Pericardium fibroblast (primary cell): ENCODE measurements around a stretch of chr11.

GRCh38 chr11:581371-582084 is 5.3 kb downstream of the PHRF1 start:
- RAMPAGE, long total RNA = no peak

DNA sequence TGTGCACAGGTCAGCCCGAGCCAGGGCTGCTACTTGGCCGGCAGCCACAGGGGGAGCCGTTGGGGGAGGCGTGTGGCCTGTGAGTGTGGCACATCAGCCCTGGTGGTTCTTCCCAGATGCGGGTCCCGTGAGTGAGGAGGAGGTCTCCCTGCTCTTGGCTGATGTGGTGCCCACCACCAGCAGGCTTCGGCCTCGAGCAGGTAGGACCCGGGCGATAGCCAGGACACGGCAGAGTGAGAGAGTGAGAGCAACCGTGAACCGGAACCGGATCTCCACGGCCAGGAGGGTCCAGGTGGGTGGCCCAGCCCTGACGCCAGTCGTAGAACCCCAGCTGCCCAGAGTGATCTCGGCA is 18.5 kb downstream of the IRF7 start:
- RAMPAGE, long total RNA = no peak

DNA sequence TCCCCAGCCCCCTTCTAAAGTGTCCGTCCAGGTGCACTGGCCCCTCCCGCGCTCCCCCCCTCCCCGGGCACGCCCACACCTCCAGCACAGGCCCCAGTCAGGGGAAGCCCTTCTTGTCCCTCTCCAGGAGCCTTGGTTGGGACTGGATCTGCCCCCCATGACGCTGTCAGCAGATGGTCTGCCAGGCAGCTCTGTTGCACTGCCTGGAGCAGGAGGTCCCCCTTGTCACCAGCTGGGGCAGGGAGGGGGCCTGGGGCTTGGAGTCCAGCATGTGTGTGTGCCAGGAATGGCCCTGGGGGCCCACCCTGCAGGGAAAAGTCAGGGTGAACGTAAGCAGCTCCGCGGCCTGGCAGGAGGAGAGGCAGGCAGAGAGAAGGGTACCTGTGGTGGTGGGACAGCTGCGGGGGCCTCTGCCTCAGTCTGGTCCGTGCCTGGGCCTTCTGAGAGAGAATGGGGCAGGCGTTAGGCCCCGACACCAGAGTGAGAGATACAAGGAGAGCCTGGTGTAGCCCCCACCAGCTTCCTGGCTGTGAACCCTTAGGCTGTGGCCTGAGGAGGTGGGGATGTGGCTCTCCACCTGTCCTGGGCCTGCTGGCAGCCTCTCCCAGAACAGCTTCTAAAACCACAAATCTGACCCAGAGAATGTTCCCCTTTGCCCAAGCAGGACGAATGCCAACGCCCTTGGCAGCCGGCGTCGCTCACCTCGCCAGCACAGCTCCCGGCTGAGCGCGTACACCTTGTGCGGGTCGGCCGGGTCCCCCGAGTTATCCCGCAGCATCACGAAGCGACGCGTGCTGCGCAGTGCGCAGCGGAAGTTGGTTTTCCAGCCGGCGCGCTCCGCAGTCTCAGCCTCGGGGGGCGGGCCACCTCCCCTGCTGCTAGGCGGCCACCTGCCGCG is 1.4 kb downstream of the IRF7 start:
- RAMPAGE, long total RNA = no peak

DNA sequence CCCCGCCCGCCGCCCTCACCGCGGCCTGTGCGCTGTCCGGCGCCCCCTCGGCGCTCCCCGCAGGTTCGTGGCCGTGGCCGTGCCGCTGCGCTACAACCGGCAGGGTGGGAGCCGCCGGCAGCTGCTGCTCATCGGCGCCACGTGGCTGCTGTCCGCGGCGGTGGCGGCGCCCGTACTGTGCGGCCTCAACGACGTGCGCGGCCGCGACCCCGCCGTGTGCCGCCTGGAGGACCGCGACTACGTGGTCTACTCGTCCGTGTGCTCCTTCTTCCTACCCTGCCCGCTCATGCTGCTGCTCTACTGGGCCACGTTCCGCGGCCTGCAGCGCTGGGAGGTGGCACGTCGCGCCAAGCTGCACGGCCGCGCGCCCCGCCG is 2.5 kb downstream of the DRD4 start:
- RAMPAGE, long total RNA = no peak

DNA sequence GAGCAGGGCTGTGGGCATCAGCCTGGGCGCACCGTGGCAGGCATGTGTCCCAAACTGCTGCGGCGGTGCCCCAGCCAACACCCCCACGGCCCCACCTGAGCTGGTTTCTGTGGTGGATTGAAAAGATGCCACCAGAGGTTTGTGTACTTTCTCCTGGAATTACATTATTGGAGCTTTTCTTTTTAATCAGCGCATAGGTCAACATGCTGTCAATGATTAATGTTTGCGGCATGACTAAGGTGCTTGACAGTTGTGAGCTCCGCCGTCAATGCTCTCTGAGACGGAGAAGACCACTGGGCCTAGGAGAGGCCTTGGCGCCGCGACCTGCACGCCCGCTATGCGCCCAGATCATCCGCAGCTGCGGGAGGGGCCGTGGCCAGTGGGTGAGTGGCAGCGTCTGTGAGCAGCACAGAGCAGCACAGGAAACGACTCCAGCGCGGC is 18.1 kb downstream of the DRD4 start:
- RAMPAGE, long total RNA = no peak

DNA sequence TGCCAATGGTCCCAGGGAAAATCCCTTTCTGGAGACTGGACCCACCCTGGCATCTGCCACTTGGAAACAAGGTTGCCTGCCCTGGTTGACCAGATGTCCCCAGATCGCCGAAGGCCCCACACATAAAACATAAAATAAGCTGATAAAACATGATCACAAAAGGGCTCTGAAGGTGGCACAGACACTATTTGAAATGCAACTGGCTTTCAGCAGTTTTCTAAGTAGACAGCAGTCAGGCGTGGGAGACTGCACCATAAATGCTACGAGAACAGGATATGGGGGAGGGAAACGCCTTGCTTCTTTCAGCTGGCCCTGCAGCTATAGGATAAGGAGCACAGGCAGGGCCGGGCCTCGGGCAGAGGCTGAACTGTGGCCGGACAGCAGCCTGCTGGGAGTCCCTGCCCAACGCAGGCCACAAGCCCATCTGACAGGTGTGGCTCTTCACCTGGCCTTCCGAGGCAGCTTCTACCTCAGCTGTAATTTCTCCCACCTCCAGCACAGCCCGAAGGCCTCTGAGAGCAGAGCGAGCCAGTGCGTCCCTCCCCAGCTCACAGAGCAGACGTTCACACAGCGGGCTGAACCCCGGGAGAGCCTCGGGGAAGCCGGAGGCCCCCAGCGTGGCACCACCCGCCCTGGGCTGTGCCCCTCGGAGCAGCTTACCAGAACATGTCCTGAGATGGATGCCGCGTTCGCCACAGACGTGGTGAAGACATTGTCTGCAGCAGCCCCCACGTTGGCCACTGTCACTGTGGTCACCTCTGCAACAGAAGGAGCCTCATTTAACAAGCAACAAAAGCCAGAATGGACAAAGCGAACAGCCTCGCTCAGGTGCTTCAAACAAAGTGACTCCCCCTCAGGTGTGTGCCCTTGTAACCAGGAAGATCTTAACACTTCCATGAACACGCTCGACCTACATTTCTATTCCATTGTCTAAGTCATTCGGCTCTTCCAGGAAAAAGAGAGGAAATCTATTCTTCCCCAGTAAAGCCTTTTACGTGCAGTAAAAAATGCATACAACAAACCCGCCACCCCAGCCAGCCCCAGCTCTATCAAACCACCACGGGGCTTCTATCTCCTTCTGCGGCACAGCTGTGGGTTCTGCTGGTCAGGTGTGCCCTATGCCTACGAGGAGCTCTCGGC is 3.8 kb downstream of the DEAF1 start:
- RAMPAGE, long total RNA = no peak

DNA sequence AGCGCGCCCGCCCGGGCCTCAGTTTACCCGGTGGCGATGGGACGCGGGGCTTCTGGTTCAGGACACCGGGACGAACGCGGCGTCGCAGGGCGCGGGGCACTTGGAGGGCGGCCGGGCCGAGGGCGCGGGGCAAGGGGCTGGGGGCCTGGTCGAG is 157 bp downstream of the EPS8L2 start:
- RAMPAGE, long total RNA = no peak

GRCh38 chr11:729713-730250 is 17.5 kb upstream of the TALDO1 start:
- RAMPAGE, long total RNA = no peak

- RAMPAGE, long total RNA = no peak
These were observed 2.0 kb upstream of the CEND1 start for GRCh38 chr11:791520-792644.

DNA sequence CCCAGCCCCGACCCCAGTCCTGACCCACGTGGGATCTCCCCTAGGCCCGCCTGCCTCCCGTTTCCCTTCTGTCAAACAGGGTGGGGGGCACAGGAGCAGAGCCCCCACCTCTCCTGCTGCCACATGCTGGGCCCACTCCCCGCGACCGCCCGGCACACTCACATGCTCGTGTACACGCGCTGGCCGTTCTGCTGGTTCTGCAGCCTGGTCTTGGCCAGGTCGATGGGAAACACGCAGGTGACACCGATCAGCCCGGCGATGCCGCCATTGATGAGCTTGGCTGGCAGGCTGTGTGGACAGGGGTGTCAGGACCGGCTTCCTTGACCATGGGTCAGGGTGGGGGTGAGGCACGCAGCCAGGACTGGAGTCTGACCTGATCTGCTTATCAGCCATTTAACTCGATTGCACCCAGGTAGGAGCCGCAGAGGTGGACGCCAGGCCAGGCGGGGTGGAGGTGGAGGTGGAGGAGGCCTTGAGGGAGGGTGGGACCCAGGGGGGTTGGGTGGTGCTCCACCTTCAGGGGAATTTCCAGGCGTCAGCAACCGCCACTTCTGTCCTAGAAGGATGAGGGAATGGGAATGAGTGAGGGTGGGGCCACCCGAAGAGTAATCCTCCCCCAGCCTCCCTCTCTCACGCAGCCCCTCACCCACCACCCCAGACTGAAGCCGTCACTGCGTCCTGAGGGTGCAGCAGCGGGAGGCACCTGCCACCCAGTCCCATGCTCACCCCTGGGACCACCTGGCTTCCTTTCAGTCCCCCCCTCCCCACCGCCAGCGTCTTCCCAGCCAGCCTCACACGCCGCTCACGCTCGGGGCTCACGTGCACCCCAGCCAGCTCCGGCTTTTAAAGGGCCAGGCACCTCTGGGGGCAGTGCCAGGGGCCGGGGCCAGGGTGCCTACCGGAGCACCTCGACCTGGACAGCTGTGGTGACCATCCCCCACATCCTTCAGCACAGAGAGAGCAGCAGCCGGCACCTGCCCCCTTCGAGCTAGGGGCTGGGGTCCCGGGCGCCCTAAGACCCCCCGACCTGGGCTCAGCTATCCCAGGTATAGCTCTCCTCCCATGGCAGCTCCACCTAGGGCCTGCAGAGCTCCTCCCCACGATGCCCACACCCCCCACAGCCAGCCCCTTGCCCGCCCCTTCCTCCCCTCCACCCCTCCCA is 3.1 kb downstream of the SLC25A22 start:
- RAMPAGE, long total RNA = no peak

GRCh38 chr11:823681-824006 is 4.1 kb upstream of the CRACR2B start:
- RAMPAGE, long total RNA = no peak

- RAMPAGE, long total RNA = no peak
These were observed 22.1 kb downstream of the TSPAN4 start for GRCh38 chr11:864475-865432.

DNA sequence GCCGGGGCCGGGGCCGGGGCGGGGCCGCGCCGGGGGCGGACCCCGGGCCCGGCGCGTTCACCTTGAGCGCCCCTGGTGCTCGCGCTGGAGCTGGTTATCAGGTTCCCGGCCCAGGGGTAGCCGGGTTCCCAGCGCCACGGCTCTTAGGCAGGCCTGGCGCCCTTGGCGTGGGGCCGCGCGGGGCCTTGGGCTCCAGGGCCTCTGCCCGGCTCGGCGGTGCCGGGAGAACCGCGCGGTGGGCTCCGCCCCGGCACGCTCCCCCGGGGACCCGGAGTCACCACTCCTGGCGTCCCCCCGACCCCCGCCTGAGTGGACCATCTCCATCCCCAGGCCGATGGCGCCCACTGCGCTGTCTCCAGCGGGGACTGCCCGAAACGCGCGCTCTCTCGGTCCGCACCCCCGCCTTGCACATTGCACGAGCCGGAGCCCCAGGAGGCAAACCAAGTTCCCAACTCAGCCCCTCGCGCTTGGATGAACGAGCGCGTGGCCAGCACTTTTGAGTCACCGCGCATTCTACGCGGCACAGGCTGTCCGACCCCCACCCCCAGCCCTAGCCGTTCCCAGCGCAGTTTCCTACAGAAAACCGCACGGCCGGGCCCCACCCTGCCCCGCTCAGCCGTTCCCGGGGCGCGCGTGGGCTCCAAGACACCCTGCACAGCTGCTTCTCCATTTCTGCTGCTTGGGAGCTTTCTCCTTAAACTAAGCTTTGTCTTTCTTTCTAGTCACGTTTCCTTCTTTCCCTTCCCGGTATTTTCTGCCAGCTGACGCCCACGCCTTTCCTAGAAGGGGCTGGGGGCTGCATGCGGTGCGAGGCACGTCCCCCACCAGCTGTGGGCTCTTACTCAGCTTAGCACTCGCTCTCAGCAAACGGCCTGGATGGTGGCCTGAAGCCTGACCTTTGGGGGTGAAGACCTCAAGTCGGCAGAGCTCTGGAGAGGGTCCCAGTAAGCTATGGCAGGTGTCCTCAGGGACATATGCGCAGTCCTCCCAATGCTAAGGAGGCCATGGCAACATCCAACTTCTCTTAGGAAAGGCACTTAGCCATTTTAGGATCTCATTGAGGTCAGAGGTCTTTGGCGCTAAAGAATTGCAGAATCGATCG is 689 bp upstream of the CHID1 start:
- RAMPAGE, long total RNA = no peak

DNA sequence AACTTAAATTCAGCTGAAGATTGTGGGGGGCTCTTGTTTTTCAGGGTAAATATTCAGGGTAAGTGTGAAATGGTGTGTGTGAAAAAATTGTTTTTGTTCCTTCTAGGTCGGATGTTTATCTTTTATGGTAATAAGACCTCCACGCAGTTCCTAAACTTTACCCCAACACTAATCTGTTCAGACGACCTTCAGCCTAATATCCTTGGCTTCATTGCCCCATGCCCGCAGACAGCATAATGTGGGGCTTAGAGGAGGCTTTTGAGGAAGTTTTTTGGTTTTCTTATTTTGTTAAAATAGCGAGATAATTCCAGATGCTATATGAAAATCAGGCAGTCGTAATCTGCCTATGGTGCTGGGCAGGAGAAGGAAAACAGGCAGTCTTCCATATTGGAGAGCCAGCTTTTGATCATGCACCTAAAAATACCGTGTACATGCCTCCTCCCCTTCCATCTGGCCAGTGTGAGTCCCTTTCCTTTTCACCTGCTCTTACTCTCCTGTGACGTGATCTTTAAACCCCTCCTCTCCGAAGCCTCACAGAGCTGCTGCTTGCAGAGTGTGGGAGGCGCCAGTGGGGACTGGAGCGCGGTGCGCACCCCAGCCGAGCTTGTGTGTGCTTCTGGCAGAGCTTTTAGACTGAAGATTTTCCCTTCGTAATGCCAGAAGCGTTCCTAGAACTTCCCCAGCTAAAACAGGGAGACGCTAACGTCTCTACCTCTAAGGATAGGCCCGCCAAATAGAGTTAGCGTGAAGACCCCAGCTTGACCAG is 29.9 kb downstream of the MUC6 start:
- RAMPAGE, long total RNA = no peak

DNA sequence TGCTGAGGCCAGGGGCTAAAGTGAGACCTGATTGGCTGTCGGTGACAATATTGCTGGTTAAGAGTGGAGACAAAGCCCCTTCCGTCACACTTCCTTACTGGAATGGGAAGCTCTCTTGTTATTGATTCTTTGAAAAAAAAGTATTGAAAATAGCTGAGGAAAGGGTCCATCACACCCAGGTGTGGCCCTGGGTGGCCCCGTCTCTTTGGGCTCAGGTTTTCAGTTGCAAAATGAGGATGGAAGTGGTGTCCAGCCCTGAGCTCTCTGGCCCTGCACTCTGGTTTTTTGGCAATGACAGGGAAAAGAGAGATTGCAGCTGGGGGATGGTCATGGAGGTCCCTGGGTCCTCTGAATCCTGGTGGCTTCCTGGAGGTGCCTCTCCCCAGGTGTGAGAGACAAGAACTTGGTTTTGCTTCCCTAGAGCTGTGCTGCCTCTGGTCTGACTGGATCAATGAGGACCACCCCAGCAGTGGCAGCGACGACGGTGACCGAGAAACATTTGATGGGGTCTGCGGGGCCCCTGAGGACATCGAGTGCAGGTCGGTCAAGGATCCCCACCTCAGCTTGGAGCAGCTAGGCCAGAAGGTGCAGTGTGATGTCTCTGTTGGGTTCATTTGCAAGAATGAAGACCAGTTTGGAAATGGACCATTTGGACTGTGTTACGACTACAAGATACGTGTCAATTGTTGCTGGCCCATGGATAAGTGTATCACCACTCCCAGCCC is 57.4 kb upstream of the MUC6 start:
- RAMPAGE, long total RNA = no peak

GRCh38 chr11:1224596-1225659 is 2.1 kb downstream of the MUC5B start:
- RAMPAGE, long total RNA = no peak

GRCh38 chr11:1276484-1277058 is 32.9 kb downstream of the TOLLIP start:
- RAMPAGE, long total RNA = no peak

- RAMPAGE, long total RNA = no peak
These were observed 812 bp downstream of the TOLLIP start for GRCh38 chr11:1308658-1308982.

- RAMPAGE, long total RNA = no peak
These were observed 39.5 kb upstream of the BRSK2 start for GRCh38 chr11:1349934-1350864.

- RAMPAGE, long total RNA = no peak
These were observed 786 bp downstream of the BRSK2 start for GRCh38 chr11:1390371-1391069.